HTR-8/SVneo (cell line): ENCODE results near the genes CDK4, CYP27B1, TSFM and SLC16A7.

DNA sequence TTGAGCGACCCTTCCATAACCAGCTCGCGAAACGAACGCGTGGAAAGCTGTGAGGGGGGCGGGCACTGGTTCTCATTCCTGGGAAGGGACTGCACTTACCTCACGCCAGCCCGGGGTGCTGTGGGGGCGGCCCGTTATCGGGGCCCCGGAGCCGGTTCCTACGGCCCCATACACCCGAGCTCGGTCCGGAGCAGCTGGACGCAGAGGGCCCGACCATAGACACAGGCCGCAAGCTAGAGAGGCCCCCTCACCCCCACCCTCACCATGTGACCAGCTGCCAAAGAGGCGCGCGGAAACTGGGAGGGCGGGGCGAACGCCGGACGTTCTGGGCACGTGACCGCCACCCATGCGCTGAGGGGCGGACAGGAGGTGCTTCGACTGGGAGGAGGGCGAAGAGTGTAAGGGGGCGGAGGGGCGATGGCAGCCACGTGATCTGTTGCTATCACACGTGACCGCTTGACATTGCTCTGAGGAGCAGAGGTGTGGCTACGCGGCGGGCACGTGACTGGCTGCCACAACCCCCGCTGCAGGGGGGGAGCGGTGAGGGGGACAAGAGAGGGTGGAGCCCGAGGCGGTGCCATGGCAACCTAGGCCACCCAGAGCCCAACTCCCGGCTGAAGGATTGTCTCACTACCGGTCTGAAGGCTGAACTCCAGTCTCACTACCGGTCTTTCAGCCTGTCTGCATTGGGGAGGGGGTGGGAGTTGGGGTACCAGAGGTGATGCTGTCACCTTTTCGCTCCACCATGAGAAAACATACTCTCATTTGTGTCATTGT lies at the start of gene CDK4:
TSS of gene CDK4 (minus strand) at position 235 of the 777 bp plus-strand sequence.
- RRBS: 0% methylated on average over 10 of the region's 52 CpGs

- RRBS: no CpG with 5 or more reads among the region's 13 CpGs
Measured at GRCh38 chr12:57766957-57767411, at the start of gene CYP27B1. Gene CYP27B1, minus strand, starts transcription at chr12:57767078.

DNA sequence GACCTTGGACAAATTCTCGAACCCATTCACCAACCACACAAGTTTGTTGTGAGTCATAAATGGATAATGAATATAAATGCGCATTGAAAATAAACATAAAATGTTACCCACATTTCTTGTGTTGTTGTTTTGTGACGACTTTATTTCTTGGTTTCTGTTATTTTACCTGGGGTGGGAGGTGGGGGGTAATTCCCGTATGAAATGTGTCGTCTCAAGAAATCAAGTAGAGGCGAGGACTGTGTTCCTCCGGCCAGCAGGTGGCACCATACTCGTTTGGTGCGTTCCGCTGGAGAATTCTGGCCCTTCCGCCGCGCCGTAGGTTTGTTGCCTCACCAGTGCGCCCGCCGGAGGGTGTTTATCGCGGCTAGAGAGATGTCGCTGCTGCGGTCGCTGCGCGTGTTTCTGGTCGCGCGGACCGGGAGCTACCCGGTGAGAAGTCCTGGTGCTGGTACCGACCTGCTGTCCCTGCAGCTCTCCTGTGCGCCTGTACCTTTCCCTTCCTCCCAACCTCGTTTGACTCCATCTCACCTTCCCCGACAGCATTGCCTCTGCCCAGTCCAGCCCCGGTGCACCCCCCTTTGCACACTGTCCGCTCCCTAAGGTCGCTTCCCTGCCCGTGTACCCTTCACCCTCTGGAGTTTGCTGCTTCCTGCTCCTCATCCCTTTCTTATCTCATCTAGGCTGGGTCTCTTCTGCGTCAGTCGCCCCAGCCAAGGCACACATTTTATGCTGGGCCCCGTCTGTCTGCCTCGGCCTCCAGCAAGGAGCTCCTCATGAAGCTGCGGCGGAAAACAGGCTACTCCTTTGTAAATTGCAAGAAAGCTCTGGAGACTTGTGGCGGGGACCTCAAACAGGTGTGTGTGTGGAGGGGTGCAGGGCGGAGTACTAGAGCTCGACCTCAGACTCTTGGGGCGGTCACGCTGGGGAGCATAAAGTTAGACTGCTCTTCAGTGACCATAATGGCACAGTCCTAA lies at the start of gene TSFM:
TSS of gene TSFM (plus strand) at position 358 of the 974 bp plus-strand sequence.
- RRBS: under 1% methylated on average over 23 of the region's 48 CpGs

GRCh38 chr12:57836294-57837469 lies 9.8 kb downstream of the CTDSP2 start:
- RRBS: 92% methylated on average over 2 of the region's 17 CpGs

DNA sequence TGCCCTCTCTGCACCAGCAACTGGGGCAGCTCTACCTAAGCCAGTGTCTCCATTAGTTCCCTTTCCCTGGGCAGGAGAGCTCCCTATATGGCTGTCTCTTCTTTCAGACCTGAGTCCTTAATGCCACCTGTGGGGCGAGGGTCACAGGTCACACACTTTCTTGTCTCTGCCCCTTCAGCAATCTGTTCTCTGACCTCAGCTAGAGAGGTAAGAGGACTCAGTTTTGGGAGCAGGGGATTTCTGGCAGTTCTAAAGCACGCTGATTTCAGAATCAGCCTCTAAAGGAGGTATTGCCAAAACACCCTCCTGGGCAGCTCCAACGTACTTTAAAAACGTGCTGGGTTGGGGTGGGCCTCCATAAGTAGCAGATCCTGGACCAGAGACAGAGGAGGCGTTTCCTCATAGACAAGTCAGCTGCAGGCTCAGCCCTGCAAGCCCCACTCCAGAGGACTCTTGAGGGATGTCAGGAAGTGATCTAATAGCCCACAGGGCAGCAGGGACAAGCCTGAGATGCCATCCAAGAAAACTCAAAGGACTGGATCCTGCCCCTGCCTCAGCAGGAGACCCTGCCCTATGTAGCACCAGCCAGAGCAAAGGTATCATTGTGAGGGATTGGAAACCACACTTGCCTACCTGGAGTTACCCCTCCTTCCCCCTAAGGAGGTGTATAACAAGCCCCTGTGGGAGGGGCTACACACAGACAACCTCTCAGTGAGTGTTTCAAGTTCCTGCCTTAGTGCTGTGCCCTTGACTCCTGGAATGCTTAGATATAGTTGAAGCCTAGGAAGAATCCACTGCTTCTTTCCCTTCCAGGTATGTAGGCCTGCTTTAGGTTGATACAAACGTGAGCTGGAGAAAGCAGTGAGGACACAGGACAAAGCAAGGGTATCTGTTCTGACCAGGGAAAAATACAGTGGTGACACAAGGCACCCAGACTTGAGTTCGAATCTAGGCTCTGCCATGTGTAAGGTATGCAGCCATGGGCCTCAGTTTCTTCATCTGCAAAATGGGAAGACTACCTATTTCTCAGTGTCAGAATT lies 8.4 kb downstream of the CTDSP2 start:
- RRBS: no CpG with 5 or more reads among the region's 7 CpGs

DNA sequence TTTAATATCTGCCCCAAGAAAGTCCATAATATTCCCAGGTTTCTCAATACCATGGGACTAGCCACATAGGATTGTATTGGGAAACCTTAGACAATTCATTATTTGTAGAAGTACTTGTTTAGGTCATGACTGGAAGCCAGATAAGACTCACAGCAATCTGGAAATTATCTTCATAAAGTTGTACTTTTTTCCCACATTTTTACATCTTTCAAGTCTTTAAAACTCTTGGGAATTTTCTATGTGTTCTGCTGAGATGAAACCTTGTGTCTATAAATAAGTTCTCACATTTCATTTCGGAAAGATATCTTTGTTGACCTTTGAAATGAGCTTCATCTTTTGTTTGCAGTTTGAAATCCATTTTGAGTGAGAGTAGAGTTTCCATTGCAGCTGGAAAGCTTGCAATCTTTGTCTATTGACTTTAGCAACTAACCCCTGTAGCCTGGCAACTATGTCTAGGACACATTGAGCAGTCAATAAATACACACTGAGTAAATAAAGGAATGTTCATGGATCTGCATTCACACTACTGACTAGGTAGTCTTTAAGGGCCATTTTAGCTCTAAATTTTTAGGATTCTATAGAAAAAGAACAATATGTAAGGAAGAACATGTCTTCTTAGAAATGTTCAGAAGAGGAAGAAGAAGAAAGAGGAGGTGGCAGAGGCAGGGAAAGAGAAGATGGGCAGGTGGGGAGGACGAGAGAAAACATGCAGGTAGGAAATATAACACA lies 154.4 kb downstream of the LRIG3 start:
- RRBS: no CpG with 5 or more reads among the region's 2 CpGs

DNA sequence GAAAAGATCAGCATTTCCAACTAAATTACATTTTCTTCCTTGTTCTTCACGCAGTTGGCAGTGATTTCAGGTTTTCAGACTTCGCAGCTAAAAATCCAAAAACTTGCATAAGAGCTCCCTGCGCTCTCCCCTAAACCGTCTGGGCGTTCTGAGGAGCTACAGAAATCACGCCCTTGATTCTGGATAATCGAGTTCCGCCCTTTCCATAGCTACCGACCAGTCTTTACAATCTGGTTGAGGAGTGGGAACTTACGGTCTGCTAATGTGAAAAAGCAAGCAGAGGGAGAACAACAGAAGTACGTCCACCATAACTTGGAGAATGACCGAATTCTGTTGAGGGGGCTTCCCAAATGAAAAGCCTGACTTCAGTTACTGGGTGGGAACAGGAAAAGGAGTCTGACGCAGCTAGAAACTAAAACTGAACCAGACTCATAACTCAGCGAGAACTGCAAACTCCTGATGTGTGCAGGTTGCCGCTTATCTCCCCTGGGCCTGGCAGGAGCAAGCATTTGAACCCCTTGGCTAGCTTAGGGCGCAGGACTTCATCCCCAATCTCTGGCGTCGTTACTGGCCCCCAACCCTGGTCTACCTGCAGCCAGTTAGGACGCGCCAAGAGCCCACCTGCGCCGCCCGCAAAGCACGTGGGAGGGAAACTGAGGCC lies 1.0 kb downstream of the LRIG3 start:
- RRBS: no CpG with 5 or more reads among the region's 24 CpGs

GRCh38 chr12:58949615-58950814 lies 29.7 kb upstream of the LRIG3 start:
- RRBS: 61% methylated on average over 2 of the region's 12 CpGs

DNA sequence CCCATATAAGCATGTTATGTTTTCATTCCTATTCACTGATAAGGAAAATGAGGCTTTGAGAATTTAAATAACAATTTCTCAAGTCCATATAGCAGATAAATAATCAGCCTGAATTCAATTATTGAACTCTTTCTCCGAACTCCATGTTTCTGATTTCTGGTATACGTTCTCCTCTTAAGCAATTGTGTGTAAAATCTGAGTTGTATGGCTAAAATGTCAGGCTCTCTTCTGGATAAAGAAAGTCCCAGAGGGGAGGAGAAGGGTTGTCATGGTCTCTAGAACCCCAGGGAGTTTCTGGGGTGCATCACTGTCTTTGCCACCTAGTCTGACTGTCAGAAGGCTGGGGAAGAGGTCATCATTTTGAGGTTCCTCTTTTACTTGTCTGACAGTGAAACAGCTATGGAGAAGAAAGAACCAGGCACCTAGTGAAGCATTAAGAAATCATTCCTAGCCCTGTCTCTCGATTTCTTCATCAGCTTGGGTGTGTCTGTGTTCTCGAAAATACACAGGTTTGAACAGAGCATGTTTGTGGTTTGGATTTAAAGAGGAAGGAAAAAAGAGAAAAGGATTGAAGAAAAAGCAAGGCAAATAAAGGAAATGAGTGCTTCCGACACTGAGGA lies 158.6 kb upstream of the LRIG3 start:
- RRBS: no CpG with 5 or more reads among the region's 5 CpGs

DNA sequence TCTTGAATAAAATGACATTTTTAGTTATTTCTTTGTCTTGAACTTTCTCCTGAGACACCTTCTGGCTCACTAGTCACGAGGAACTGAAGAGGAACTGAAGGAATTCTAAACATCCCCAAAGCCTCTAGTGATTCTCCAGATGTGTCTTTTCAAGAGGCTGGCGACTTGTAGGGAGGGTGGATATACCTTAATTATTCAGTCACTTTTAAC lies 211.2 kb upstream of the LRIG3 start:
- RRBS: no CpG with 5 or more reads among the region's 2 CpGs

DNA sequence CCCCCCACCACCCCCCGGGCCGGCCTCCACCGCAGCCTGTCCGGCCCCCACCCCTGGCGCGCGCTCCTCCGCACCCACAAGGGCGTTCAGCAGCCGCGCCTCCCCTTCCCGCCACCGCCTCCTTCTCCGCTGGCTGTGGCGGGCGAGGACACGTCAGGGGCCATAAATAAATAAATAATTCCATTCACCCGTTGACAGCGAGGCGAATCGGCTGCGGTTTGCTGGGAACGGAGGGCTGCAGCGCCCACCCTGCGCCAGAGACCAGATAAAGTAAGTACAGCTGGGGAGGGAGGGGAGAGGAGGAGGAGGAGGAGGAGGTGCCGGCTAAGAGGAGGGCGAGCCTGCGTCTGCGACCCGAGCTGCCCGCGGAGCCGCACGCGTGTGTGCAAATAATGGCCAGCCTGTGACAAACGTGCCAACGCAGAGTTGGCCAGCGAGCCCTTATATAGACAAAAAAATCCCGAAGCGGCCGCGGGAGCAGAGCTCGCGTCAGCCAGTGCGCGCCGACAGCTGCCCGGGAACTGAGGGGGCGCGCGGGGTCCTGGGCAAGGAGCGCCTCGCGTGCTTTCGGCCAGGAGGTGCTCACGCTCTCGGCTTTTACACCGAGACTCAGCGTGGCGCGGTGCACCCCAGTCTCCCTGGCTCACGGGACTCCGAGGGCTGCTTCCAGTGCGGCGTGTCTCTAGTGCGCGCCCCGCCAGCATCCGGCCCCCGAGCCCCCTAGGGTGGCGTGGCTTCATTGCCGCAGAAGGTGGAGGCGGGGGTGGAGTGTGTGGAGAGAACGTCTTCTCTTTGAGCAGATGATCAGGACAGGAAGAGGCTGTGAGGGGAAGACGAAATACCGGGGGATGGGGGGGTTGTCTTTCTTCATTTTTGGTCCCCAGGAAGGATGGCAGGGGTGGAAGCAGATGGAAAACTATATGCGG lies at the start of gene SLC16A7:
TSS of gene SLC16A7 (plus strand) at position 63 of the 926 bp plus-strand sequence.
- RRBS: no CpG with 5 or more reads among the region's 77 CpGs

GRCh38 chr12:62159053-62159390 lies 33.6 kb downstream of the TAFA2 start:
- RRBS: no CpG with 5 or more reads among the region's 3 CpGs

GRCh38 chr12:62505679-62506078 lies 39.1 kb downstream of the MON2 start:
- RRBS: no CpG with 5 or more reads among the region's 3 CpGs

- RRBS: no CpG with 5 or more reads among the region's 4 CpGs
Measured at GRCh38 chr12:62546820-62547267, 80.2 kb downstream of the MON2 start.

- RRBS: no CpG with 5 or more reads among the region's 5 CpGs
Measured at GRCh38 chr12:62604013-62604441, 137.4 kb downstream of the MON2 start.

GRCh38 chr12:62789810-62790182 lies 145.2 kb downstream of the PPM1H start:
- RRBS: no CpG with 5 or more reads among the region's 3 CpGs

DNA sequence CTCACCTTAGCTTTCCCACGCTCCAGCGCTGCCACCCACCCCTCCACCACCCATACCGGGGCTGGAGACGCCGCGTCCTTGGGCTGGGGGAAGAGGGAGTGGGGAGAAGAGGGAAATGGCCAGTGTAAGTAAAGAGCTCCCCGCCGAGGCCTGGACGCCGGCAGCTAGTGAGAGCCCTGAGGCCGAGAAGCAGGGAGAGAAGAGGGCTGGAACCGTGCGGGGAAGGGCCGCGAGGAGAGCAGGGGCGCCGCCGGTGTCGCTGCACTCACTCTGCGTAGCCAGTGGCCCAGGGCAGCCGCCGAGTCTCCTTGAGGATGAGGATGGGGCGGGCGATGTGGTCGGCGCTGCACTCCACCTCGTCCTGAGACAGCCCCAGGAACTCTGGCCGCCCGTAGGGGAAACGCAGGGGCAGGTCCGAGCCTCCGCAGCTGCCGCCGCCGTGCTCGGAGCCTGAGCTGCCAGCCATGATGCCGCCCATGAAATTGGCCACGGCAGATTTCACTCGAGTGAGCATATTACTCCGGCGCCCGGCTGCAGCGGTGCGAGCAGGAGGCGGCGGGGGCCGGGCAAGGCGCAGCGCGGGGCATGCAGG lies 631 bp downstream of the PPM1H start:
- RRBS: 1% methylated on average over 25 of the region's 50 CpGs

GRCh38 chr12:63811295-63811822 lies 31.6 kb downstream of the RXYLT1 start:
- RRBS: no CpG with 5 or more reads among the region's 3 CpGs